HT1080 (cell line): ENCODE measurements around the genes FAM133B, SAMD9L and BET1.

GRCh38 chr7:90597076-90597839 lies 1.1 kb downstream of the CDK14 start:
RAMPAGE:
- cytosol, long total RNA: no peak
- long total RNA: no peak
- nucleus, long total RNA: no peak

RAMPAGE:
- cytosol, long total RNA: no peak
- long total RNA: no peak
- nucleus, long total RNA: no peak
These were observed 125.2 kb downstream of the CDK14 start for GRCh38 chr7:90721298-90721830.

GRCh38 chr7:91263390-91263659 lies 908 bp upstream of the FZD1 start:
RAMPAGE:
- cytosol, long total RNA: no peak
- long total RNA: no peak
- nucleus, long total RNA: no peak

GRCh38 chr7:91265109-91265818 lies 1.0 kb downstream of the FZD1 start:
RAMPAGE:
- cytosol, long total RNA: no peak
- long total RNA: no peak
- nucleus, long total RNA: no peak

RAMPAGE:
- cytosol, long total RNA: no peak
- long total RNA: no peak
- nucleus, long total RNA: no peak
These were observed 35.9 kb downstream of the FZD1 start for GRCh38 chr7:91300005-91300716.

DNA sequence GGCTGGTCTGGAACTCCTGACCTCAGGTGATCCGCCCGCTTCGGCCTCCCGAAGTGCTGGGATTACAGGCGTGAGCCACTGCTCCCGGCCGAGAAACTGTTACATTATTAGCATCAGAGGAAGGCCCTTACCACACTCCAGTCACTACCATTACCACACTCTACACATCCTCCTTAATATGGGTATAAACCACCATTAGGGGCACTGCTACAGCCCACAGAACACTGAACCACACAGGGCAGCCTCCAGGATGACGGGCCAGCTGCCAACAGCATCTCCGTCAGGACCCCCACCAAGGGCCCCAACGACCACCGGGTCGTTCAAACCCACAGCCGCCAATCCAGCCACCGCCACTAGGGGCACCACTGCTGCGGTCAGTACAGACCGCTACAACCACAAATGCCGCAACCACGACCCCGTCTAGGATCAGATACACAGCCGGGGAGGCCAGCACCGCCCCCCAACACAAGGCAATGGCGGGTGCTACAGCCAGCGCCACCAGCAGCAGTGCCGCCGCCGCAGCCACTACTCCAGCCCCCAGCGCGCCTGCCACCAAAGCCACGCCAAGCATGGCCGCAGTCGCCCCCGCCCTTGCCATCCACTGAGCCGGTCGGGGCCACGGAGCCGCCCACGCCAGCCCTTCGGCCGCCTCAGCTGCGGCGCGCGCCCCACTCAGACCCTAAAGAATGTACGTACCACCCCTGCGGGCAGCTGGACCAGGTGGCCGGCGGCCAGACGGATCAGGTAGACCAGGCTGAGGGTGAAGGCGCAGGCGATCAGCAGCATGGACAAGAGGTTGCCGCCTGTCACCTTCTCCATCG lies 590 bp downstream of the CYP51A1 start:
RAMPAGE:
- cytosol, long total RNA: no peak
- long total RNA: no peak
- nucleus, long total RNA: no peak

DNA sequence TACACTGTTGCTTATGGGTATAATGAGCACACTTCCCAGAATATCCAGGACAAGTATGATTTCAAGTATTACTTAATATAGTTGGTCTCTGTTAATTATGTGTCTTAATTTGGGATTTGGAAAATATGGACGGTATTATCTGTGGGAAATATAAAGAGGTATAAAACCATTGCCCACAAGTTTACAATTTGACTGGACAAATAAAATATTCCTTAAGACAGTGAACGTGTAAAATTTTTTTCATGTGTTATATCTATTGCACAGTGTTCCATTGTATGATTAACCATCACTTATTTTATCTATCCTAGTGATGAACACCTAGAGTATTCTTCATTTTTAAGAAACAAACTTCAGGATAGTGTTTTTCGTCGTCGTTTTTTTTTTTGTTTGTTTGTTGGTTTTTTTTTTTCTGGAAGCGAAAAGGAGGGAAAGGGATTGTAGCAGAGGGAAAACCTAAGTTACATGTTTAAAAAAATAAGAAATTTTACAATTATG lies 18.1 kb downstream of the ANKIB1 start:
RAMPAGE:
- cytosol, long total RNA: no peak
- long total RNA: no peak
- nucleus, long total RNA: no peak

DNA sequence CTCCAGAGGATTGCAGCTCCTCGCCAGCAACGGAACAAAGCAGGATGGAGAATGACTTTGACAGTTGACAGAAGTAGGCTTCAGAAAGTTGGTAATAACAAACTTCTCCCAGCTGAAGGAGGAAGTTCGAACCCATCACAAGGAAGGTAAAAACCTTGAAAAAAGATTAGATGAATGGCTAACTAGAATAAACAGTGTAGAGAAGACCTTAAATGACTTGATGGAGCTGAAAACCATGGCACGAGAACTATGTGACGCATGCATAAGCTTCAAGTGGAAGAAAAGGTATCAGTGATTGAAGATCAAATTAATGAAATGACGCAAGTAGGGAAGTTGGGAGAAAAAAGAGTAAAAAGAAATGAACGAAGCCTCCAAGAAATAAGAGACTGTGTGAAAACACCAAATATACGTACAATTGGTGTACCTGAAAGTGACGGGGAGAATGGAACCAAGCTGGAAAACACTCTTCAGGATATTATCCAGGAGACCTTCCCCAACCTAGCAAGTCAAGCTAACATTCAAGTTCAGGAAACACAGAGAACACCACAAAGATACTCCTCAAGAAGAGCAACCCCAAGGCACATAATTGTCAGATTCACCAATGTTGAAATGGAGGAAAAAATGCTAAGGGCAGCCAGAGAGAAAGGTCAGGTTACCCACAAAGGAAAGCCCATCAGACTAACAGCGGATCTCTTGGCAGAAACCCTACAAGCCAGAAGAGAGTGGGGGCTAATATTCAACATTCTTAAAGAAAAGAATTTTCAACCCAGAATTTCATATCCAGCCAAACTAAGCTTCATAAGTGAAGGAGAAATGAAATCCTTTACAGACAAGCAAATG lies 66.2 kb upstream of the GATAD1 start:
RAMPAGE:
- cytosol, long total RNA: no peak
- long total RNA: no peak
- nucleus, long total RNA: no peak

GRCh38 chr7:92589593-92590631 lies at the start of gene FAM133B:
TSS of gene FAM133B (minus strand) at chr7:92590390.
RAMPAGE:
- cytosol, long total RNA: start-site peak on the minus strand at chr7:92590337-92590385, 402 and 474 reads in 2 replicates
- long total RNA: start-site peak on the minus strand at chr7:92590341-92590387, 227 reads
- nucleus, long total RNA: start-site peak on the minus strand at chr7:92590337-92590390, 328 and 24 reads in 2 replicates

DNA sequence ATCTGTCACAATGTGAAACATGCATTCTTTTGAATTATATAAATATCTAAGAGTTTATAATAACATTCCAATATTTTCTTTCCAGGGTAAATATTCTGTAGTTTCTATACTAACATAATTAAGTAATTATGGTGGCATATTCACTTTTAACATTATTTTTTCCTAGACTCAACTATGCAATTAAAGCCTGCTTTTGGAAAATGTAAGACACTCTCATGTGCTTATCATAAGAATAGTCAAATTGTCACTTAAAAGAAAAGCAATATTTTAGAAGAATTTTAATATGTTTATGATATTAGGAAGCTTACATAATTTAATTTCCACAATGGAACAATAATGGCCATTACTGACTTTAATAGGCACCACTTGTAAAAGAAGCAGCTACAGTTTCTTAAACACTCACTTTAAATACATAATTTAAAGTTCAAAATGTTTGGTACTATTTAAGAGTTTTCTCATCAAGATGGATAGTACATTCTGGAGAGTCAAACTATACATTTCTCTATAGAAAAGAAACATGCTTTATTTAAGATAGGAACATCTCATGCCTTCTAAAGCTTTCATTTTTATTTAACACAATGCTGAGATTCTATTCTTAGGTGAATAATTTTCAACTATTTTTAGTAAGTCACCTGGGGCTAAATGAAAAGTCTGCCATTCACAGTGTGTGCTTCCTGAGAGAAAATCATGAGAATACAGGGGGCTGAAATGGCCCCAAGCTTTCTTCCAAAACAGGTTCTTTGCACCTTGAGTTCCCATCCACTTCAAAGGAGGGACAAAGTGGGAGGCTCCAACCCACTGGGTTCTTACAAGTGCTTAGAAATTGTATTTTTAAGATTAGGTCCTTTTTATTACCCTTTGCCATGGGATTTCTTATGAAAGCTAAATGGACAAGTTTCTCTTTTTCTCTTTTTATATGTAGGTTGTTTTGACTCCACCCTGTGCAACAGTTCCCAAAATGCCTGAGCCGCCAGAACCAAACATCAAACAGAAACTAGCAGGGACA lies 21.3 kb upstream of the FAM133B start:
RAMPAGE:
- cytosol, long total RNA: no peak
- long total RNA: no peak
- nucleus, long total RNA: no peak

DNA sequence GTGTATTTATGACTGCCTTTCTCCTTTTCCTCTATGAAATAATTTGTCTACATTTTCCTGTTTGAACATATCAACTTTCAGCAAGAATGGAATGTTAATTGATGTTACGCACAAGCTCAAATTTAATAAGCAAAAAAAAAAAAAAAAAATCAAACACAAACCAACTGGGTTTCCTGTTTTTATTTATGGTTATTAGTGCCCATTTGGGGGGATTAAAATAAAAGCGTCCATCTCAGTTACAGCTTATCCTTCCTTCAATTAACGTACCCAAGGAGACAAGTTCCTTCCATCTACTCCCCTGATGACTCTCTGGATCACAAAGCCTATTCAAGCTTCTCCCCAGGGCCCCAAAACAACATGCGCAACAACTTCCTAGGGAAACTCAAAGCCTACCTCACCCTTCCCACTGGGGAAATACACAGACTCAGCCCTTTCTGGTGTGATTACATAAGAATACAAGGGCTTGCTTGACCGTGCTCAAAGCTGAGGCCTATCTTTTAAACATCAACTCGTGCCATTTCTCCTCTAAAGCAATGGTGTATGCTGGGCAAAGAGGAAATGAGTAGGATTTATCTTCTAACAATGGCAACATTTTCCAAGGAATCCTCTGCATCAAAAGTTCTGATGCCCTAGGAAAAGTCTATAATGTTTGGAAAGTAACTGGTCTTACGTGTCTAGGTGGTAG lies 112.5 kb downstream of the CDK6 start:
RAMPAGE:
- cytosol, long total RNA: no peak
- long total RNA: no peak
- nucleus, long total RNA: no peak

DNA sequence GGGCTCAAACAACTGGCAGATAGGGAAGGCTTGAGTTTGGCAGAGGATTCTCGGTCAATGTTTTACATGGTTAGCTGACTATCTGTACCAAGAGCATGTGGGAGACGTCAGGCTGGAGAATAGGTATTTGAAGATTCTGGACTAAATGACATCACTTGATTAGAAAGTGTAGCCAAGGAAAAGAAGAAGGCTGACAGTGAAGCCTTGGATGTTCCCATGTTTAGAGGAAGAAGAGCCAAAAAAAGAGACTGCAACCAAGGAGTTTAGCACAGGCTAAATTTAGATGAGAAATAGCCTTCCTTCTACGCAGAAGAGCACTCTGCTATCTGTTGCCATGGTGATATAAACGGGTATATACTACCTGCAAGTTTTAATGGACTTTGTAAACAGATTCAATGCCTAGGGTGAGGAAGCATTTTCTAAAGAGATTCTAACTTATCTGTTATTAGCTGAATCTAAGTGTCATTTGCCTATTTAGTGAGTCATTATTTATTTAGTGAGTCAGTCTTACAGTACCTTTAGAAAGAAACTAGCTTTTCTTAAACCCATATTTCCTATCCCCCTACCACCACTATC lies 69.9 kb downstream of the CDK6 start:
RAMPAGE:
- cytosol, long total RNA: no peak
- long total RNA: no peak
- nucleus, long total RNA: no peak

DNA sequence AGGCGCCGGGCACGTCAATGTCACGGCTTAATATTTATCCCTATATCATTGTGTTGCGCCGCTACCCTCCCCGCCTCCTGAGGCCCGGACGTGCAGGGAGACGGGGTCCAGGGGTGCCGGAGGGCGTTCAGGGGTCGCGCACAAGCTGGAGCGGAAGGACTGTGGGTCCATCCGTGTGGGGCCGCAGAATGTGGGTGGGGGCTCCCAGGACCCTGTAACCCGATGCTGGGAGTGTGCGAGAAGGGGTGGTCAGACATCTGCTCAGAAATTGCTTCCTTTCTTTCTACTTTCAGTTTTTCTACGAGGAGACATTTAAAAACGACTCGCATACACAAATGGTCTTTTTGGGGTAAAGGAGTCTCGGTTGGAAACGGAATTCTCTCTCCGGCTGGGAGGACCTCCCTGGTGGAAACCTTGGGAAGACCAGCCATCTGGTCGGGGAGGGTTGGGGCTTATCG lies 2.3 kb downstream of the CDK6 start:
RAMPAGE:
- cytosol, long total RNA: no peak
- long total RNA: no peak
- nucleus, long total RNA: no peak

DNA sequence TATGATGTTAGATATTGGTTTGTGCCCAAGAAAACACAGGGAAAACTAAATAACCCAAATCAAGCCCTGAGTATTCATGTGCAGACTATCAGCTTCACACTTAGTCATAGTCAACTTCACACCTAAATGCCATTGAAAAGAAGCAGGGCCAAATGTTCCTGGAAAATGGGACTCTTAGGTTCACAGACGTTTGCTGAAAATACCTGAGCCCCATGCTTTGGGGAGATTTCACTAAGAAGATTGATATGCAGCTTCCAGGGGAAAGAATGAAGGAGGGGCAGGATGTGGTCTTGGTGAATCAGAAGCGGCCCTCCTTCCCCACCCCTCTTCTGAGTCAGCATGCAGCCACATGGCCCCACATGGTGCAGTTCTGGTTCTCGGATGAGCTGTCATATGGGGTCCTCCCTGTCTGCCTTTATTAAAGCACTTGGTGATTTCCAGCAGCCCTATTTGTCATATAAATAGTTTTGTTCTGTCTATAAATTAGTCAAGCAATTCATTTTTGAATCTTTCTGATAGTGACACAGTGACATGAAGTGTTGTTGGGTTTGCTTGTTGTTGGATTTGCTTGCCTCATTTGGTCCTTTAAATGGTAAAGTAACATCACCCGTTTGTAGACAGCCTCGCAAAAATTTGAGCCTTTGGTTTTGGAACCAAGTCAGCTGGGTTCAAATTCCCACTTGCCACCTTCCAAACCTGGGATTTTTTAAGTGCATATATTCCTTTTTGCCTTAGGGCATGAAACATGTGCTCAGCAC lies 68.0 kb upstream of the CDK6 start:
RAMPAGE:
- cytosol, long total RNA: no peak
- long total RNA: no peak
- nucleus, long total RNA: no peak

RAMPAGE:
- cytosol, long total RNA: no peak
- long total RNA: start-site peak on the minus strand at chr7:93148361-93148388, 6 reads
- nucleus, long total RNA: no peak
These were observed at the start of gene SAMD9L for GRCh38 chr7:93148038-93148689. TSS of gene SAMD9L (minus strand) at chr7:93148385.

DNA sequence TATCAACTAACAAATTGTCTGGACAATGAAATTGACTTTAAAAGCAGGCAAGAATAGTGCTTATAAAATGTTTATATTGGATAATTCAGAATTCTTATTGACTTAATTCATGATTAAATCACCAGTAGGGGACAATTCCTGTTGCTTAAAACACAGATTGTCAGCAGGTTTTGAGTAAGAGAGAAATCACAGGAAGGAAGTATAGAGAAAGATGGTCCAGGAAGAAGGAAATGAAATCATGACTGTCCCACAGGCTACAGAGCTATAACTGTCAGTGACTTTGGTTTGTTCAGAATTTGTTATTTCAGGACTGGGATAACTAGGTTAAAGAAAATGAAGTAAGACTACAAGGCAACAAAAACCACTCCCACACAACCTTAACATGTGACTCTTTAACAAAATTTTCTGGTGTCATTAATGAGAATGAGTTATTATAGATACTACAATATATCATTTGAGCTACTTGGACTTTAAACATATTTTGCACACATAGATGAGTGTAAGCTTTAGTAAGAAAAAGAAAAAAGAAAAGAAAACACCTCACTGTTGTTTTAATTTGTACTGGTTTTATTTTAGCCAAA lies 6.9 kb downstream of the GNGT1 start:
RAMPAGE:
- cytosol, long total RNA: no peak
- long total RNA: no peak
- nucleus, long total RNA: no peak

DNA sequence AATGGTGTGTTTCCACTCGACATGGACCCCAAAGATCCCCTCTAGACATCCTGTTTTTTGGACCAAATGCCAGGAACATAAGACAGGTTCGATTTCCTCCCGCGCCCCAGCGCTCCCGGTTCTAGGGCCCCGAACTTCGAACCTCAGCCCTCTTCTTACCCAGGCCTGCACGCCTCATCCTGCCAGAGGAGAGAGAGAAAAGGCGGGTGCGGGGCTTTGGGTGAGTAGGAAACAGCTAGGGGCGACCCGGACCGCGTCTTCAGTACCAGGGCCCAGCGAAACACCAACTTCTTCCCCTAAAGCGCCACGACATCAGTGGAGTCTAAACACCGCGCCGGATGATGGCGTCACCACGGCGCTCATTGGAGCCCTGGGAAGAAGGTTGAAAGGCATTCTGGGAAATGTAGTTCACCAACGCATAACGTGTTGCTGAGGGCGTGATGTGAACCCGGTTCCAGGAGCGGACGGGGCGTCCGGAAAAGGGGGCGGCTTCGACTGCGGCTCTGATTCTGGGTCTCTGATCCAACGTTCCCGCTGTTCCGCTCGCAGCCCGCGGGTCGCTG lies at the start of gene BET1:
BET1 (minus strand) TSS at position 317 of the 563 bp plus-strand sequence.
RAMPAGE:
- cytosol, long total RNA: start-site peak on the minus strand centred at position 313 of the sequence, 57 bp wide, 776 and 822 reads in 2 replicates
- long total RNA: start-site peak on the minus strand centred at position 303 of the sequence, 36 bp wide, 289 reads
- nucleus, long total RNA: start-site peak on the minus strand centred at position 319 of the sequence, 44 bp wide, 19 and 45 reads in 2 replicates

DNA sequence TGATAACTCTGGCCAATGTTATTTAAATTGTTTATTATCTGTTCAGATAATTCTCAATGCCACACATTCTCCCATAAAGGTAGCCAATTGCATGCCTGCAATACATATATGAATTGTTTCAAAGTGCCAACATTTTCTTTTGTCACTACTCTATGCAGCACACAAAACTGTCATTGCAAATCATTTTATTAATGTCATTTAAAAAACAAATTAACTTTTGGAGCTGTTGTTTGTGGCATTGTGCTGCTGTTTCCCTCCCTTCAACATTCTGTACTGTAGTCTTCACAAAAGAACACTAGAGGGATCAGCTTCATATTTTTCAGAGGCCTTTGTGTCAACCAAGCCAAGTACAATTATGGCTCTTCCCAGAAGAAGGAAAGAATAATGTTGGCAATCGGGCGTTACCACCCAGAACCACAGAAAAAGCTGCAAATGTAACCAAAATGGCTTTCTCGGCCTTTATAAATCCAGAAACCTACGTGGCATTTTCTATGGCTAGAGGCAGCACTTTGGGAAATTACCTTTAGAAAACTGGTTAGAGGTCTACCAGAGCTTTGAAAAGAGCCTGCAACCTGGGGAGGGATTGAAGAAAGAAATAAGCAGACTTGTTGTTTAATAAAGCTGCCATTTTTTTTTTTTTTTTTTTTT lies 98.9 kb upstream of the COL1A2 start:
RAMPAGE:
- cytosol, long total RNA: no peak
- long total RNA: no peak
- nucleus, long total RNA: no peak

RAMPAGE:
- cytosol, long total RNA: no peak
- long total RNA: no peak
- nucleus, long total RNA: no peak
These were observed 589 bp downstream of the COL1A2 start for GRCh38 chr7:94395133-94395834.

DNA sequence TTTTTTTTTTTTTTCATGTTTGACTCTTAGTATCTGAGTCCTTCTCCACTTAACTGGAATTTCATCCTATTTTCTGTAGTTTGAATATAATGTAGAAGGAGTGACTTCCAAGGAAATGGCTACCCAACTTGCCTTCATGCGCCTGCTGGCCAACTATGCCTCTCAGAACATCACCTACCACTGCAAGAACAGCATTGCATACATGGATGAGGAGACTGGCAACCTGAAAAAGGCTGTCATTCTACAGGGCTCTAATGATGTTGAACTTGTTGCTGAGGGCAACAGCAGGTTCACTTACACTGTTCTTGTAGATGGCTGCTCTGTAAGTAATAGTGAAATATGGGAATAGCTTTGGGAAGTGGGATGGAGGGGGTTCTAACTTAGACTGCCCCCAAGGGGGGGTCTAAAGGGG lies 34.4 kb downstream of the COL1A2 start:
RAMPAGE:
- cytosol, long total RNA: no peak
- long total RNA: no peak
- nucleus, long total RNA: no peak